HT1080 (cell line): Measurements from ENCODE around the genes GMPPB and UBA7.

DNA sequence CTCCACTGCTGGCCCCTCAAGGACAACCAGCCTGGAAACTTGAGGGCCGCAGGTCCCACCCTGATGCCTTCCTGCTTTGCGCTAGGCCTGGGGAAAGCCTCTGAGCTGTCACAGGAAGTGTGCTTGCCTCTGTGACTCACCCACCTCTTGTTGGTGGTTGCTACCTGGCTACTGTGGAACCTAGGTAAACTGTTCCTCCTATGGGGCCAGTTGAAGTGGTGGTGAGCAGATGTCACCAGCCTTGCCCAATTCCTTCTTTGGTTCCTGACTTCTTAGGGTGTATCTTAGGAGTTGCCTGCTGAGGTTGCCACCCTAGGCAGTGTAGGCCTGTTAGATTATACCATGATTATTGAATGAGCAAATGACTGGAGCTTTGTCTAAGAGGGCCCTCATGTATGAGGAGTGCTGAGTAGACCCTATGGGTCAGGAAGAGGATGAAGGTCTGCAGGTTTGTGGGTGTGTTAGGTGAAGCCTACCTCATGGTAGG, 48.9 kb downstream of the BSN start:
RAMPAGE:
- cytosol, long total RNA, result no peak
- long total RNA, result no peak
- nucleus, long total RNA, result no peak

RAMPAGE:
- cytosol, long total RNA, result no peak
- long total RNA, result no peak
- nucleus, long total RNA, result no peak
Observed at GRCh38 chr3:49616381-49617009, 57.7 kb upstream of the APEH start.

RAMPAGE:
- cytosol, long total RNA, result no peak
- long total RNA, result no peak
- nucleus, long total RNA, result no peak
Observed at GRCh38 chr3:49647598-49648175, 26.5 kb upstream of the APEH start.

RAMPAGE:
- cytosol, long total RNA, result no peak
- long total RNA, result no peak
- nucleus, long total RNA, result no peak
Observed at GRCh38 chr3:49675863-49676337, 1.7 kb downstream of the APEH start.

RAMPAGE:
- cytosol, long total RNA, result no peak
- long total RNA, result no peak
- nucleus, long total RNA, result no peak
Observed at GRCh38 chr3:49688312-49688515, 1.1 kb downstream of the MST1 start.

GRCh38 chr3:49723665-49724625, at the start of gene GMPPB:
Gene GMPPB, minus strand, starts transcription at chr3:49723951.
RAMPAGE:
- cytosol, long total RNA, result no peak
- long total RNA, result start-site peak on the minus strand at chr3:49723913-49723951, 27 reads
- nucleus, long total RNA, result no peak

RAMPAGE:
- cytosol, long total RNA, result no peak
- long total RNA, result no peak
- nucleus, long total RNA, result no peak
Observed at GRCh38 chr3:49805868-49806676, 3.0 kb downstream of the INKA1 start.

DNA sequence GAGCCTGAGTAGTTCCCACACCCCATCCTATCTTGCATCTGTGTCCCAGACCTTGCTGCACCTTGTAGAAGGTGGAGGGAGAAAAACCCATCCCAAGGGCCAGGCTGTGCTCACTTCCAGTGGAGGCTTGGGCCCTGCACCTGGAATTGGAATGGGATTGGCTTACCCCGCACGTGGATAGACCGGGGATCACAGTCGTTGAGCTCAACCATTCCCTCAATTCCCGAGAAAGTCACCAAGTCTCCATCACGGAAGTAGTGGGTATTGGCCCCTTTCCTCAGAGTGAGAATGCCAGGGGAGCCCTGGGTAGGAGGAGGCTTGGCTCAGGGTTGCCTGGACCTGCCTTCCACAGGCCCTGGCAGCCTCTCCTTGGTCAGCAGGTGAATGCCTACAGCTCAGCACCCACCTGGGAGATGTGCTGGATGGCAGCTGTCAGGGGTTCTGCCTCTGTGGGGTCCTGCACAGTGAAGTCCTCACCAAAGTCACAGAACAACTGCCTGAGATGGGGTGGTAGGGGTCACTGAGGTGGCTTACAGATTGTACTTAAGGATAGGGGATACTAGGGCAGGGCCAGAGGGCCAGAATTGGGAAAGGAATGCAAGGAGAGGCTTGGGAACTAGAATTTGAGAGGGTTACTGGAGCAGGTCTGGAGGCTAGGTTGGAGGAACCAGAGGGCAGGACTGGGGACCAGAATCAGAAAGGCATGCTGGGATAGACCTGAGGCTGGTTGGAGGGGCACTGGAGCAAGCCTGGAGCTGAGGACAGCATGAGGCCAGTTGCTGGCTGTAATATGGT, 1.3 kb downstream of the UBA7 start:
RAMPAGE:
- cytosol, long total RNA, result no peak
- long total RNA, result no peak
- nucleus, long total RNA, result no peak

DNA sequence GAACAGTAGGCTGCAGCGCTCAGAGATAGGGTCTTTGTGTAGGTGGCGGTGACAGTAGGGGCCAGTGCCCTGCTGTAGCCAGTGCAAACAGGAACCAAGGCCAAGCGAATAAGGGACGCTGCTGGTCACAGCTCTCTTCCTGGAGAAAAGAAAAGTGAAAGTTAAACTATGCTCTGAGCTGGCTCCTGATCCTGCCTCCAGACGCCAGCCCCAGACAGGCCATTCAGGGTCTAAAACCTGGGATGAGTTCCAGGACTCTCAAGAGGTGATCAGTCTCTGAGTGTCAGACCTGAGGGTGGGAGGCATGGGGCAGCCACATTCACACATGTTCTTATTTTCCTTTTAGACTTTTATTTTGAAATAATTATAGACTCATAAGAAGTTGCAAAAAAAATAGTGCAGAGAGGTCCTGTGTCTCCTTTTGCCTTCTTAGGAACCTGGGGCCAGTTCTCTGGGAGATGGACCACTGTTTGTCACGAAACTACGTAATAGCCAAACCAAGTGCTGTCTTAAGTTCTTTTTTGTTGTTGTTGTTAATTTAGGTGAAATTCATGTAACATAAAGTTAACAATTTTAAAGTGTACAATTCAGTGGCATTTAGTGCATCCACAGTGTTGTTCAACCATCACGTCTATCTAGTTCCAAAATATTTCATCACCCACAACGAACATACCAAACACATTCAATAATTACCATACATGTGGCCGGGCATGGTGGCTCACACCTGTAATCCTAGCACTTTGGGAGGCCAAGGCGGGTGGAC, at the start of gene UBA7:
TSS of gene UBA7 (minus strand) at position 150 of the 763 bp plus-strand sequence.
RAMPAGE:
- cytosol, long total RNA, result no peak
- long total RNA, result no peak
- nucleus, long total RNA, result no peak

DNA sequence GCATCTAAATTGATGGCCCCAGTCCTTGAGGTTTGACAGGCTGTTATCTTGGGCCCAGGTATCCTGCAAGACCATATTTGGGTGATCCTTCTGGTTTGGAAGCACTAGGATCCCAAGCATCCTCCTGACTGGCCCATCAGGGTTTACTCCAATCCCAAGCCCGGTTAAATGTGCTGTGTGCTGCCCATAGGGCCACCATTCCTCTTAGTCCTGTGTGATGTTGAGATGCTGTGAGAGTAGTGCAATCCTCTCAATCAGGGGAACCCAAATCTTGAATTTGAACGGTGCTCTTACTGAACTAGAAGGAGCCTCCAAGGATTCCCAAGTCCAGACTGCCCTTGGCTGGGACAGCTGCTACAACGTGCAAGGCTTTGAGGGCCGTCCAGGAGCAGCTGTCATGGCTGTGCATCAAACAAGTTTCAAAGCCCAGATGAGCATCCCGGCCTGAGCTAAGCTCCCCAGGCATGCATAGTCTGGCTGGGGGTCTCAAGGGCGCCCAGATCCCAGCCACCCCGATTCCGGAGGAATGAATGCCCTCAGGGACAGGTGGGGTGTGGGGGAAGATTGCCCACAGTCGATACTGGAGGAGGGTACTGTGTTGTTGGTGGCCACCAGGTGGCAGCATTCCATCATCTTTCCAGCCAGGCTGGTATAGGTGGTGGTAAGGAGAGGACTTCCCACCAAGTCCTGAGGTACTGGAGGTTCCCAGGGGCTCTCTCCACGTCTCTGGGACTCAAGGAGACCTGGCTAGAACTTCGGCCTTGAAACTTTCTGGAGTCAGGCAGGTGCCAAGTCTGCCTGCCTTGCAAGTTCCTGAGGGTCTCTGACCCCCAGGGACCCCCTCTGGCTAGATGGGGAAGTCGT, 32.6 kb downstream of the RBM5 start:
RAMPAGE:
- cytosol, long total RNA, result no peak
- long total RNA, result no peak
- nucleus, long total RNA, result no peak

GRCh38 chr3:50124780-50125756, 30.1 kb upstream of the SEMA3F start:
RAMPAGE:
- cytosol, long total RNA, result no peak
- long total RNA, result no peak
- nucleus, long total RNA, result no peak

DNA sequence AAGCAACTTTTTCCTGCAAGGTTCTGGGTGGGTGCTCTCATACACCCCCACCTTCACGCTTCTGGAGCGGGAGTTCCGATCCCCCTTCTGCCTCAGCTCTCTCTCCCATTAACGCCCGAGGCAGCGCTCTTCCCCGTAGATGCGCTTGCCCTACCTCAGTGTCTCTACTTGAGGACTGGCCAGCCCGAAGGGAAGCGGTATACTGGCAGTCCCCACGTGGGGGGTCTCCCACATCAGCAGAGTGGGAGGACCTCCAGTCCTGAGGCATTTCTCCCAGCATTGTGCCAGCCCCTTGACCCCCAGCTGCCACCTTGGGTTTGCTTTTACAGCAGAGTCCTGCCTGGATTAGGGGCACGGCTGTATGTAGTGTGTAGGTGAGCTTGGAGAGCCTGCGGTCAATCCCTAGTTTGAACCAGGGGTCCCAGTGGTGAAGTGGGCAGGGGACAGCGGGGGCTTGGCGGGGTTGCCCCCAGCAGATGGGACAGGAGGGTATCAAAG, 742 bp downstream of the SEMA3F start:
RAMPAGE:
- cytosol, long total RNA, result no peak
- long total RNA, result no peak
- nucleus, long total RNA, result no peak

DNA sequence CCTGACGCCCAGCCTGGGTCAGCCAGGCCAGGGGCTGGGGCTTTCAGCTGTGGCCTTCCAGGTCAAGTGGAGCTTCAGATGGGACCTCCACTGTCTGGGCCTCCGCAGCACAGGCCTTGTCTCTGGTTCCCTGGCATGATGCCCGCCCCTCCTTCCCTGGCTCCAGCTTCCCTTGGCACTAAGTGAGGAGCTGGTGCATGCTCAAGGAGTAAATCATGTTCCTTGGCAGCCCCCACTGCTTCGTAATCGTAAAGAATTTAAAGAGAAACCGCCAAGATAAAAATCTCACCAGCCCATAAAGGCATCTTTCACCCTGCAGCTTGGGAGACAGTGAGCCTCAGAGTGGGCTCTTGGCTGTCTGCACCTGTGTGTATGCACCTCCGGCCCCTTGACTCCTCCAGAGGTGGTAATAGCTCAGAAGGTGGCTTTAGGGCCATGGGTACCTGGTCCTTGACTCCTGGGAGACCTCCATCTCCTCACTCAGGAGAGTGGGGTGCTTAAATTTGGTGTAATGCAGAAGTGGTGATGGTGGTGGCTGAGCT, 9.0 kb downstream of the SEMA3F start:
RAMPAGE:
- cytosol, long total RNA, result no peak
- long total RNA, result no peak
- nucleus, long total RNA, result no peak

DNA sequence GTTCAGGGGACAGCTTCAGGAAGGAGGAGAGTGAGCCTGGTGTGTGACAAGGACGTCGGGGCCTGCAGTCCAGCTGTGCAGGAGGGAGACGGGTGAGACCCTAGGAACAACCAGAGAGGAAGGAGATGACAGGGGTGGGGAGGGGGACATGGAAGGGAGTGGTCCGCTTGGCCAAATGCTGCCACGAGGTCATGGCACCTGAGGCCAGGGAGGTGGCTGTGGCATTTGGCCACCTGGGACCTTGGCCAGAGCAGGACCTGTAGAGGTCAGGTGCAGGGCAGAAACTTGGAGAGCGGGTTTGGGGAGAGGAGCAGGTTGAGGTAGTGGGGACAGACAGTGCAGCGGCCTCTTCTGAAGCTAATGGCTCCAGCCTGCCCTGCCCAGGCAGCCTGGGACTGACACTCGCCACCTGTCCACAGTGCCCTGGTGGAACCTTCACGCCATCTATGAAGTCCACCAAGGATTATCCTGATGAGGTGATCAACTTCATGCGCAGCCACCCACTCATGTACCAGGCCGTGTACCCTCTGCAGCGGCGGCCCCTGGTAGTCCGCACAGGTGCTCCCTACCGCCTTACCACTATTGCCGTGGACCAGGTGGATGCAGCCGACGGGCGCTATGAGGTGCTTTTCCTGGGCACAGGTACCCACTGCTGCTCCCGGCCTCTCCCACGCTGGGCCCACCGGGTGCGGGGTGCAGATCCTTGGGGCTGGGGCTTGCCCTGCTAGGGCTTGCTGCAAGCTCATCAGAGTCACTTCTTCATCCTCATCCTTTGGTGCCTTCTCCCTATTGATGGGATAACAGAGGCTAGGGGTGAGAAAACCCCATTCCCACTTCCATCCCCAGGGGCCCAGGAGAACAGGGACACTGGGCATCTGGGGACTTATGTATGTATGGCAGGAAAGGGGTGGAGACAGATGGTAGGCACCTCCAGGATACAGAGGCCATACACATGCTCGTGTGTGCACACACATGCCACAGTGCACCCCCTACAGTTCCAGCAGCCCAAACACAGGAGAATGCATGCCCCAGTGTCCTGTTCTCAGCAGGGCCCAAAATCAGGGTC, 6.9 kb upstream of the GNAT1 start:
RAMPAGE:
- cytosol, long total RNA, result no peak
- long total RNA, result no peak
- nucleus, long total RNA, result no peak

DNA sequence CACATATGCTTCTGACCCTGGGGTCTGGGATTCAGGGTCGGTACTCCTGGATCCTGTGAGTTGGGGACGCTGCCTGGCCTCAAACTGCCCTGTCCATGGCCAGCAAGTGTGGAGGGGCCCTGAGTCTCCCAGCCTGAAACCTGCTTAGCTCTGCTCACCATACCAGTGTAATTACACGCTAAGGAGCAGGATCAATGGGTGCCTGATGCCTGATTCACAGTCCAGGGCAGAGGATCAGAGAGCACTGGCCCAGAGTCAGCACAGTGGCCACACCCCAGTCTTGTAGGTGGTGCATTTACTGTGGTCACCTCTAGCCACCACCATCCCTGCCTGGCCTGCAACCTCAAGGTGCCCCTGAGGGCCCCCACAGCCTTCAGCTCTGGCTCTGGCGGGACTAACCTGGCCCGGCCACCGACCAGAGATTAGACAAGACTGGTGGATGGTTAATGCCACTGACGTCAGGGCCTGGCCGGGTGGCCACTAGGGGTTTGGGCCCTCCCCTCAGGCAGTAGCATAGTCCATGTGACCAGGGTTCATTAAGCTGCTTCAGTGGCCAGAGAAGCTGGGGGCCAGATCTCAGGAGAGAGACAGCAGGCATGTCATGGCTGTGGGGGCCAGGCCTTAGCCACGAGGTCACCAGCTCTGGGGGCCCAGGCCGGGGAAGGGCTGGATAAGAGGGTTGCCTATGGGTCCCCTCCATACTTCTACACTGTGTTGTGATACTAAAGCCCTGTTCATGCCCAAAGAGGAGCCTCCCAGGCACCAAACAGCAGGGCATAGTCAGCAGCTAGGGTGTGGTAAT, 3.3 kb upstream of the SLC38A3 start:
RAMPAGE:
- cytosol, long total RNA, result no peak
- long total RNA, result no peak
- nucleus, long total RNA, result no peak

DNA sequence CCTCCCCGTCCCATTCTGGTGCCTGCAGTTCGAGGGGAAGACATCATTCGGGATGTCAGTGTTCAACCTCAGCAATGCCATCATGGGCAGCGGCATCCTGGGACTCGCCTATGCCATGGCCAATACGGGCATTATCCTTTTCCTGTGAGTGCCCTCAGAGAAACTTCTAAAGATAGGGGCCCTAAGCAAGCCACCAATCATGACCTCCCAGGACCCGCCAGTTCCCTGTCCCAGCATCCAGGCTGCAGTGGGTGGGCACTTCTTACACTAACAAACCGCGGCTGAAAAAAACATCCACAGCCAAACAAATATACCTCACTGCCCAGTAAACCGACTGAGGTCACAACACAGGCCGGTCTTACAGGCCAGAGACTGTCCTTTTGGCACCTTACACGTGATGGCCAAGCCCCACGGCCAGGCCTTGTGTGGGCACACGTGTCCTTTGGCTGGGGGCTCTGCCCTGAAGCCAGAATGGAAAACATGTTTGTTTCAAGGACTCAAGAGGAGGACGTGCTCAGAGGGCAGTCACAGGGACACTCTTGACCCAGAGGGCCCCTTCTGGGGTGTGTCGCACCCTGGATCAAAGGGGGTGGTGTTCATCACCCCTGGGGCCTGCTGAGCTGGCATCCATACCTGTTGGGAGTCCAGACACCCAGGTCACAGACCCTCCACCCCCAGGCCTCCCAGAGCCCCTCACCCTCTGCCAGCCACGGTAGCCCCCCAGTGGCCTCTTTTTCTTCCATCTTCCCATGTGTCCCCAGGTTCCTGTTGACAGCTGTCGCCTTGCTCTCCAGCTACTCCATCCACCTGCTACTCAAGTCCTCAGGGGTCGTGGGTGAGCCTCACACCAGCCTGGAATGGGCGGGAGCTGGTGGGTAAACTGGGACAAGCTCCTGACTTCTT, 9.8 kb downstream of the SLC38A3 start:
RAMPAGE:
- cytosol, long total RNA, result no peak
- long total RNA, result no peak
- nucleus, long total RNA, result no peak

GRCh38 chr3:50239122-50239710, 3.2 kb downstream of the GNAI2 start:
RAMPAGE:
- cytosol, long total RNA, result no peak
- long total RNA, result no peak
- nucleus, long total RNA, result no peak

GRCh38 chr3:50254561-50255411, 14.2 kb upstream of the SEMA3B start:
RAMPAGE:
- cytosol, long total RNA, result no peak
- long total RNA, result no peak
- nucleus, long total RNA, result no peak

DNA sequence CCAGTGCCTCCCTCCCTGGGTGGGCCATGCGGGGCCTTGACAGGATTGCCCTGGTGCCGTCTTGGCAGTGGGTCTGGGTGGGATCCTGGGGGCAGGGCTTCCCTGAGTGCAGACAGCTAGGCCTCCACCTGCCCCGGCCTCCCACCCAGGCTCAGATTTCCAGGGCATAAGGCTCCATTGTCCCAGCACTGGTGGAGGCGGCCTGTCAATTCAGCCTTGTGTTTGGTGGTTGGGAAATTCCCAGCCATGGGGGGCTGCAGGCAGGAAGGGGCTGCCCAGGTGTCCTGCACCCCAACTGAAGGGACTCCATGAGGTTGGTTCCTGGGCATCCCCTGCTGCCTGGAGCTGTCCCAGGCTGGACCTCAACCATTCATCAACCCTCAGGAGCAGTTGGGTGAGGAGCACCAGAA, 8.2 kb upstream of the SEMA3B start:
RAMPAGE:
- cytosol, long total RNA, result no peak
- long total RNA, result no peak
- nucleus, long total RNA, result no peak

DNA sequence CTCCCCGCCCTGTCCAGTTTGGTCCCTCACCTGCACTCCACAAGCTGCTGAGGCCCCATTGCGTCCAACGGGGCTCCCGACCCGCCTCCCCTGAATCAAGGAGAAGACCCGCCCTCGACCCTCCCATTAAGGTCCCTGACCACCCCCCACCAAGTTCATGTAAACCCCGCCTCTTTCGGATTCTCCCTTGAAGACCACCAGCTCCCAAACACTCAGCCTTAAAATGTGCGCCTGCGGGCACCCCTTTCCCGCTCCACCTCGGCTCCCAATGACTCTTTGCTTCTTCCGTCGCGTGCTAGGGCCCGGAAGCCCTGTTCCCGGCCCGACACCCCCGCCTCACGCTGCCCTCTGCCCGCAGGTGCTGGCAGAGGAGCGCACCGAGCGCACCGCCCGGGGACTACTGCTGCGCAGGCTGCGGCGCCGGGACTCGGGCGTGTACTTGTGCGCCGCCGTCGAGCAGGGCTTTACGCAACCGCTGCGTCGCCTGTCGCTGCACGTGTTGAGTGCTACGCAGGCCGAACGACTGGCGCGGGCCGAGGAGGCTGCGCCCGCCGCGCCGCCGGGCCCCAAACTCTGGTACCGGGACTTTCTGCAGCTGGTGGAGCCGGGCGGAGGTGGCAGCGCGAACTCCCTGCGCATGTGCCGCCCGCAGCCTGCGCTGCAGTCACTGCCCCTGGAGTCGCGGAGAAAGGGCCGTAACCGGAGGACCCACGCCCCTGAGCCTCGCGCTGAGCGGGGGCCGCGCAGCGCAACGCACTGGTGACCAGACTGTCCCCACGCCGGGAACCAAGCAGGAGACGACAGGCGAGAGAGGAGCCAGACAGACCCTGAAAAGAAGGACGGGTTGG, 2.7 kb upstream of the LSMEM2 start:
RAMPAGE:
- cytosol, long total RNA, result no peak
- long total RNA, result no peak
- nucleus, long total RNA, result no peak